ENCODE data around the genes CLDN14 and SIM2.

- PRO-cap, 4 experiments, result peak in 4 of 4 experiments; most common plus-strand start chr21:34522057 (in 4); most common minus-strand start chr21:34522357 (in 3)
- RAMPAGE, long total RNA, 2 experiments, result no peak in any of the 2 experiments
These were observed 10.2 kb upstream of the KCNE1 start for GRCh38 chr21:34522006-34522783.

- PRO-cap, 4 experiments, result peak in 3 of 4 experiments; most common plus-strand start chr21:34524431 (in 2); most common minus-strand start chr21:34524331 (in 3)
- RAMPAGE, long total RNA, 2 experiments, result no peak in any of the 2 experiments
These were observed 12.2 kb upstream of the KCNE1 start for GRCh38 chr21:34524196-34524612.

GRCh38 chr21:34807330-34807913 is 138.6 kb downstream of the CLIC6 start:
- PRO-cap, 4 experiments, result peak in 1 of 4 experiments; most common plus-strand start chr21:34807714 (in 1); most common minus-strand start chr21:34807625 (in 1)
- RAMPAGE, long total RNA, 2 experiments, result no peak in any of the 2 experiments

DNA sequence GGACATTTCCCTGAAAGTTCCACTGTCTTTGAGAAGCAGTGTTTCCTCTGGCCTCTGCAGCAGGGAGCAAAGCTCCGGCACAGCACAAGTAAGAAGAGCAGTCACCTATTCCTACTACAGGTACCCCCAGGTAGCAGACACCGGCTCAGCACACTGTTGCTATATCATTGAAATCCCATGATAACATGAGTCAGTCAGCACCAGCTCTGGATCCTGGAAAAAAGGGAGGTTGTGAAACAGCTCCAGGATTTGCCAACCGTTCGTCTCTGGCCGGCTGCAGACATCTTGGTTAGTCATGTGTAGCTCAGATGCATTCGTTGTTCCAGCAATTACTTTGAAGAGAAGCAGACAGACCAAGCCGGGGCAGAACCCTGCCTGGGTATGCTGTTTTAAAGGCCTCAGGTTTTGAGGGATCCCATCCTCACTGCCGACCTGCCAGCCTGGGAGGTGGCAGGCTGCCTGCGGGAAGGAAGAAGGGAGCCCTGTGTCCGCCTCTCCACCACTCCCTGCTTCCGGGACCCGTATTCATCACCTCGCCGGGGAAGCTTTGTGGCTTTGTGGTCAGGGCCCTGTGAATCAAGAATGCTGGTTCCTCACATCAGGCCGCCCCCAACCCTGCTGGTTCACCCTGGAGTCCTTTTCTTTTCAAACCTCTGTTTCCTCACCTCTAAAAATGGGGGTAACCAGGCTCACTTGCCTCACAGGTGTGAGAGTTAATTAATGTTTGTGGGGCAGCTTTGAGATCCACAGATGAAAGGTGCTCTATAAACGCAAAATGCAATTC is 139.3 kb downstream of the CLIC6 start:
- PRO-cap, 4 experiments, result peak in 1 of 4 experiments; most common plus-strand start position 347 of the sequence (in 1); most common minus-strand start position 169 of the sequence (in 1)
- RAMPAGE, long total RNA, 2 experiments, result no peak in any of the 2 experiments

- PRO-cap, 4 experiments, result no peak in any of the 4 experiments
- RAMPAGE, long total RNA, 2 experiments, result no peak in any of the 2 experiments
These were observed 14.4 kb downstream of the RUNX1 start for GRCh38 chr21:35034698-35035094.

DNA sequence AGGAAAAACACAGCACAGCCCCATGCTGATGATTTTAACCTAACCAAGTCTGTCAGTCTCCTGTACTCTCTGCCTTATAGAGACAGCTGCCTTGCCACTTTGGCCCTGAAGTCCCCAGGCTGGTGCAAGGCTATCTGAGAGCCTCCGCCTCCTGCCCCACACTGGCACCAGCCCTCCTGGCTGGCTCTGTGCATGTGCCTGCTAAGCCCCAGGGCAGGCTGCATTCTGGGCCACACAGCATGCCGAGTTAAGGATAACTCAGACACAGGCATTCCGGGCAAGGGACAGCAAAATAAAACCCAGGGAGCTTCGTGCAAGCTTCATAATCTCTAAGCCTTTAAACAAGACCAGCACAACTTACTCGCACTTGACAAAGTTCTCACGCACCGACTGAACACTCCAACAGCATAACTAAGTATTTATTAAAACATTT is 871 bp downstream of the RUNX1 start:
- PRO-cap, 4 experiments, result no peak in any of the 4 experiments
- RAMPAGE, long total RNA, 2 experiments, result no peak in any of the 2 experiments

DNA sequence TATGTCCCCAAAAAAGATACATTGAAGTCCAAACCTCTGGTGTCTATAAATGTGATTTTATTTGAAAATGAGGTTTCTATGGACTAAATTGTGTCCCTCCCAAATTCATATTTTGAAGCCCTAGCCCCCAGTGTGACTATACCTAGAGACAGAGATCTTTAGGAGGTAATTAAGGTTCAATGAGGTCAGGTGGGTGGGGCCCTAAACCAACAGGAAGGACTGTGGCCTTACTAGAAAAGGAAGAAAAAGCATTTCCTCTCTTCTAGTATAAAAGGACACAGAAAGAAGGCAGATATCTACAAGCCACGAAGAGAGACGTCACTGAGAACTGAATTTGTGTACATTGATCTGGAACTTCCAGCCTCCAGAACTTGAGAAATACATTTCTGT is 123.1 kb upstream of the RUNX1 start:
- PRO-cap, 4 experiments, result no peak in any of the 4 experiments
- RAMPAGE, long total RNA, 2 experiments, result no peak in any of the 2 experiments

DNA sequence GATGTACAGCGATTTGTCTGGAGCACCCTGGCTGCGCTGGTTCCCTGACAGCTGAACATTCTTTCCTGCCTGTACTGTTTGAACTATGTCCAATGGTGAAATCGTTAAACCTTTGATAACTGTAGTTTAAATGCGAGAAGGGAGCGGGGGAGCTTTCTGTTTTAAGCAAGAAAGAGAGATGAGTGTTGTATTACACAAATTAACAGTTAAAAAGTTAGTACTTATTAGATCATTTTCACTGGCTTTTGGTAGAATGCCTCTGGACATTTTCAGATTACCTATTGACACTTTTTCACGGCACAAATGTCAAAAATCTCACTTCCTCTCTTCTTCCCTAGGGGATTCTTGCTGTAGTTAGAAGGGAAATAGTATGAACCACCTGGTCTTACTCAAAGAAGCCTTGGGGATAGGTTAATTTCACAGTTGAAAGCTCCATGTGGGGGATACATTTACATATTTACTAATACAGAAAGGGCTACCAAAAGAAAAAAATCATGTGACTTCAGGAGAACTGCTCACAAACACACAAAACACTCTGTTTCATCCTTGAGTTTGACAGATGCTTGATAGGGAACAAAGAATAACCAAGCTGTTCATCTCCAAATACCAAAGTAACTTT is 140.3 kb upstream of the RUNX1 start:
- PRO-cap, 4 experiments, result no peak in any of the 4 experiments
- RAMPAGE, long total RNA, 2 experiments, result no peak in any of the 2 experiments

- PRO-cap, 4 experiments, result no peak in any of the 4 experiments
- RAMPAGE, long total RNA, 2 experiments, result no peak in any of the 2 experiments
These were observed 178.1 kb upstream of the RUNX1 start for GRCh38 chr21:35227116-35227773.

- PRO-cap, 4 experiments, result peak in 1 of 4 experiments; most common minus-strand start chr21:36004674 (in 1)
- RAMPAGE, long total RNA, 2 experiments, result no peak in any of the 2 experiments
These were observed 55.8 kb downstream of the SETD4 start for GRCh38 chr21:36004492-36004908.

- PRO-cap, 4 experiments, result no peak in any of the 4 experiments
- RAMPAGE, long total RNA, 2 experiments, result no peak in any of the 2 experiments
These were observed 8.7 kb upstream of the CBR3 start for GRCh38 chr21:36126068-36126670.

DNA sequence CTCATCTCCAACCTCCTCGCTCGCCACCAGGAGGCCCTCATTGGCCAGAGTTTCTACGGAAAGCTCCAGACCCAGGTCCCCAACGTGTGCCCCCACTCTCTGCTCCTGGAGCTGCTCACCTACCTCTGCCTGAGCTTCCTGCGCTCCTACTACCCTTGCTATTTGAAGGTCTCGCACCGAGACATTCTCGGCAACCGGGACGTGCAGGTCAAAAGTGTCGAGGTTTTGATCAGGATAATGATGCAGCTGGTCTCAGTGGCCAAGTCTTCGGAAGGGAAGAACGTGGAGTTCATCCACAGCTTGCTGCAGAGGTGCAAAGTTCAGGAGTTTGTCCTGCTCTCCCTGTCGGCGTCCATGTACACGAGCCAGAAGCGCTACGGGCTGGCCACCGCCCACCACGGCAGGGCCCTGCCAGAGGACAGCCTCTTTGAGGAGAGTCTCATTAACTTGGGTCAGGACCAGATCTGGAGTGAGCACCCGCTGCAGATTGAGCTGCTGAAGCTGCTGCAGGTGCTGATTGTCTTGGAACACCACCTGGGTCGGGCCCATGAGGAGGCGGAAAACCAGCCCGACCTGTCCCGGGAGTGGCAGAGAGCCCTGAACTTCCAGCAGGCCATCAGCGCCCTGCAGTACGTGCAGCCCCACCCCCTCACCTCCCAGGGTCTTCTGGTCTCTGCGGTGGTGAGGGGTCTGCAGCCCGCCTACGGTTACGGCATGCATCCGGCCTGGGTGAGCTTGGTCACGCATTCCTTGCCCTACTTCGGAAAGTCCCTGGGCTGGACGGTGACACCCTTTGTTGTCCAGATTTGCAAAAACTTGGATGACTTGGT is 74.0 kb upstream of the MORC3 start:
- PRO-cap, 4 experiments, result peak in 1 of 4 experiments; most common plus-strand start position 368 of the sequence (in 1)
- RAMPAGE, long total RNA, 2 experiments, result no peak in any of the 2 experiments

DNA sequence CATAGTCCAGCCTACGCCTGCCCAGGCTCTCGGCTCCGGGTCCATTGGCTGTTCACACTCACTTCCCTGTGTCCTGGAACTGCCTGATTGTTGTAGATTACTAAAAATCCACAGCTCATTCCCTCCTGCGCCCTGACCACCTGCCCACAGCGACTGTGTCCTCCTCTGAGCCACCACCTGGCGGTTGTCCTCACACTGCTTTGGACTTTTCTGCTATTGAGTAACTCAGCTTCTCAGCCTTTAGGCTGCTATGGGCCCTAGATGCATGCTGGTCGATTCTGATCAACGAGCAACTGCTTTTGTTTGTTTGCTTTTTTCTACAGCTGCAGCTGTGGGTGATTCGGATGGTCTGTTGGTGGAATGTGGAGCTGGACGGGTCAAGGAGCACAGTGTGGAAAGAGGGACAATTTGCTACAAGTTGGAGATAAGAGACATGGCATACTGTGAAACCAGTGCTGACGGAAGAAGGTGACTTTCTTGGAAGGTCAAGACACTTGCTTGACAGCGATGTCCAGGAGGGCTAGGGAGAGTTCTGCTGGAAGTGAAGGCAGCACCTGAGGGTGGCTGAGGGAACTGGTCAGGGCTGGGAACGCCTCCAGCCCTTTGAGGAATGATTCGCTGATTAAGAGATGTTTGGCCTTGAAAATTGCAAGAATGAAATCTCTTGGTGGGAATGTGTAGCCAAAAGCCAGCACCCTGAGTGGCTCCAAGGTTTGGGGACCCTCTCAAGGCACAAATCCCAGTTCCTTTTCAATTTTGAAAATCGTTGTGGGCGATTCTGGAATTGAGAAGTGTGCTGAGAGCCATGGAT is at the start of gene CLDN14:
Gene CLDN14, minus strand, starts transcription at position 215 of the 811 bp plus-strand sequence.
- PRO-cap, 4 experiments, result peak in 4 of 4 experiments; most common plus-strand start position 118 of the sequence (in 2); most common minus-strand start position 182 of the sequence (in 2)
- RAMPAGE, long total RNA, 2 experiments, result no peak in any of the 2 experiments

- PRO-cap, 4 experiments, result no peak in any of the 4 experiments
- RAMPAGE, long total RNA, 2 experiments, result no peak in any of the 2 experiments
These were observed at the start of gene SIM2 for GRCh38 chr21:36698577-36699676. Gene SIM2, plus strand, starts transcription at chr21:36699115.

GRCh38 chr21:36701990-36702716 is 3.2 kb downstream of the SIM2 start:
- PRO-cap, 4 experiments, result no peak in any of the 4 experiments
- RAMPAGE, long total RNA, 2 experiments, result no peak in any of the 2 experiments

DNA sequence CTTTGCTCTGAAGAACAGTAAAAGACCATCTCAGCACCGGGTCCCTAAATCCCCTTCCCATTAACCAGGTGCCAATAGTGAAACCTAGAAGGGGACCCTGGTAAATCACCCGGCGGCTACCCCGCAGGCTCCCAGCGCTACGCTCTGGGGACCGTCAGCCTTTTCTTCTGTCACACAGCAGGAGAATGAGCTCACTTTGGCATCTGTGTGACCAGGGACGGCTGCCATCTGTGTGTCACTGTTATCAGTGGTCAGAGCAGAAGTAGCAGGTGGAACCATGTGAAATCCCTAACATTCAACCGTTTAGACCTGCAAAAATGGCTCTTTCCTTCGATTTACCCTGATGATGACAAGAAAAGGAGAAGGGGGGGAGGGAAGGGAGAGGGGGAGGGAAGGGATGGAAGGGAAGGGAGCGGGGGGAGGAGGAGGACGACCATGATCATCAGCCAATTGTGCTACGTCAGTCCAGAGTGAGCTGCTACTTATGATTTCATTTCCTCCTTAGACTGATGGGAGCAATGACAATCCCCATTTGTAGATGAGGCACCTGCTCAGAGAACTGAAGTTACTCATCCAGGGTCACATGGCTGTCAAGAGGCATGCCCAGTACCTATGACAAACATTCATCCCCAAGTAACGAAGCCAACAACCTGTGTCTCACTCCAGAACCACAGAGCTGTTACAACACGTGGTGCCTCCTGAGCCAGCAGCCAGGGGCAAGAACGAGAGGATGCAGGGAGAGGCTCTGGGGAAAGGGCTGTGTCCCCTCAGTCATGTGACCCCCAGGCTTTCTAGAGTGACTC is 93.4 kb downstream of the SIM2 start:
- PRO-cap, 4 experiments, result no peak in any of the 4 experiments
- RAMPAGE, long total RNA, 2 experiments, result no peak in any of the 2 experiments

- PRO-cap, 4 experiments, result peak in 3 of 4 experiments; most common plus-strand start chr21:36917761 (in 1); most common minus-strand start chr21:36917652 (in 3)
- RAMPAGE, long total RNA, 2 experiments, result no peak in any of the 2 experiments
These were observed 49.1 kb downstream of the HLCS start for GRCh38 chr21:36917363-36917865.

GRCh38 chr21:36994518-36995230 is 11.8 kb upstream of the RIPPLY3 start:
- PRO-cap, 4 experiments, result no peak in any of the 4 experiments
- RAMPAGE, long total RNA, 2 experiments, result no peak in any of the 2 experiments

DNA sequence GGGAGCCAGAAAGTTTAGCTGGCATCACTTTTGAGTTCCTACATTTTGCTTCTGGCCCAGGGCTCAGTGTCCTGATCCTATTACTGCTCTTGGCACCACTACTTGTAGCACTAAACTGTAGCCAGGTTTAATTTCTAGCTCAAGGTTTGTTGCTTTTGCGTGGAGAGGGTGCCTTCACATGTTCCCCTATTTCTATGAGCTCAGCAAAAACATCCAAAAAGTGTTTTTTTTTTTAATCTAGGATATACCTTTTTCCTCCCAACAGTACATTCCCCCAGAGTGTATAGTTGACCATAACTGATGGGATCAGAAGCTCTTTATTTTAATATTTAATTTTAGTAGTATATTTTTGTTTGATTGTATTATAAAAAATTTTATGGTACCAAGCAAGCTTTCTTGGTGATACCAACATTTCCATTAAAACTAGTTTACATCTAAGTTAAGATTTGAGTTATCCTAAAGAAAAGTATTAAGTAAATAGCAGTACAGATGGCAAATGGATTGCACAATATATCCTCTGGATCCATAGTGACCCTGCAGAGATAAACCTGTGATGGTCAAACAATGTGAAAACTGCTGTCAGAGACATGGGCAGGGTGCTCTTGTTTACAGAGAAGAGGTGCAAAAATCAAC is 9.6 kb downstream of the TTC3 start:
- PRO-cap, 4 experiments, result no peak in any of the 4 experiments
- RAMPAGE, long total RNA, 2 experiments, result no peak in any of the 2 experiments

DNA sequence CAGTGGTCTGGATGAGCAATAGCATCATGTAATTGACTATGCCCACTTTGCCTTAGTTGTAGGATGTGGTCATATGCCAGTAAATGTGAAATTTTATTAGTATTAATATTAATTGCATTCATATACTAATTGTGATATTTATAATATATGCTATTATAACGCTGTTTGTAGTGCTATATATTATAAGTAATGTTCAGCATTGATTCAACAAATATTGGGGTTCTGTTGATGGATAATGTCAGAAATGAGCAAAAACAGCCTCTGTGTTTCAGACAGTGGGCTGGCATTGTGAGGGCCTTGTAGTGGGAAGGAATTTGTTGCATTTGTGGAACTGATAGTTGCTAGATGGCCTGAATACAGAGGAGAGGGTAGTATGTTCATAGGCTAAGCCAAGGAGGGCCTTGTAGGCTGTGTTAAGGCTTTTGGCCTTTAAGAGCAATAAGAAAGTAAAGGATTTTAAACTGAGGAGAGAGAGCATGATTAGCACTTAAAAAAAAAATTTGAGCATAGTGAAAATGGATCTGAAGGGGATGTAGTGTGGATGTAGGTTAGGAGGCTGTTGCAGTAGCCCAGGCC is 30.5 kb downstream of the TTC3 start:
- PRO-cap, 4 experiments, result no peak in any of the 4 experiments
- RAMPAGE, long total RNA, 2 experiments, result no peak in any of the 2 experiments

Data from right lobe of liver (tissue), 4 donors.